M059J (cell line): ENCODE measurements around a stretch of chr16.

DNA sequence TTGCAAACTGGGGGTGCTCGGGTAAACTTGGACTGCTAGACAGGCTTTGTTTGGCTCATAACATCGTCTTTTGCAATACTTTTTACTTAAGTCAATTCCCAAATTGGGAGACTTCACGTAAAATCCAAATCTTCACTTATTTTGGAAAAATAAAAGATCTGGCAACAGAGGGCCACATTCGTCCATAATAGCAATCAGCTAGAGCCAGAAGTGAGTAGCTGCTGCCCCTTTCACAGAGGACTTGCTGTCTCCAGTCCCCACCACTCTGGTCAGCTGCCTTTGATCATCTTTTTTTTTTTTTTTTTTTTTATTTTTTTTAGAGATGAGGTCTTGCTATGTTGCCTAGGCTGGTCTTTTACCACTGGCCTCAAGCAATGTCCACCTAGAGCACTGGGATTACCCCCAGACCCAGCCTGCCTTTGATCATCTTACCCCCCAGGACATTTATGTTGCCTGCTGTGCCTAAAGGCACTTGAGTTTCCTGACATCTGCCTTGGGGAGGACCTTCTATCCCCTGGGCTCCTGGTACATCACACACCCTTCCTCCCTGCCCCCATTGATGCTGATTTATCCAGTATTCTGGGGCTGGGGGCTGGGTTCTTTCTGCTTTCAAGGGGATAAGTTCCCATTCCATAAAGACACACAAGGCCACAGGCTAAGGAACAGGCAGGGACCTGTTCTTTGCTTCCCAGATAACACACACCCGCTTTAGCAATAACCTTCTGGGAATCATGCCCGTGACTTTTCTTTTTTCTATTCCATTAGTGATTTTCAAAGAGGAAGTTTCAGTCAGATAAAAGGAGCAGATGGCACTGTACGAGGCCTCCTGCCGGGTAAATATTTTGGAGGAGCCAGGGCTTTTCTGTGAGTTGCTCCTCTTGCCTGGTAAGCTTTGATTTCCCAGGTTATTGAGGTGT is 30.4 kb downstream of the CHD9 start:
- RAMPAGE, long total RNA: no peak

GRCh38 chr16:53134671-53135877 is 80.3 kb downstream of the CHD9 start:
- RAMPAGE, long total RNA: no peak

DNA sequence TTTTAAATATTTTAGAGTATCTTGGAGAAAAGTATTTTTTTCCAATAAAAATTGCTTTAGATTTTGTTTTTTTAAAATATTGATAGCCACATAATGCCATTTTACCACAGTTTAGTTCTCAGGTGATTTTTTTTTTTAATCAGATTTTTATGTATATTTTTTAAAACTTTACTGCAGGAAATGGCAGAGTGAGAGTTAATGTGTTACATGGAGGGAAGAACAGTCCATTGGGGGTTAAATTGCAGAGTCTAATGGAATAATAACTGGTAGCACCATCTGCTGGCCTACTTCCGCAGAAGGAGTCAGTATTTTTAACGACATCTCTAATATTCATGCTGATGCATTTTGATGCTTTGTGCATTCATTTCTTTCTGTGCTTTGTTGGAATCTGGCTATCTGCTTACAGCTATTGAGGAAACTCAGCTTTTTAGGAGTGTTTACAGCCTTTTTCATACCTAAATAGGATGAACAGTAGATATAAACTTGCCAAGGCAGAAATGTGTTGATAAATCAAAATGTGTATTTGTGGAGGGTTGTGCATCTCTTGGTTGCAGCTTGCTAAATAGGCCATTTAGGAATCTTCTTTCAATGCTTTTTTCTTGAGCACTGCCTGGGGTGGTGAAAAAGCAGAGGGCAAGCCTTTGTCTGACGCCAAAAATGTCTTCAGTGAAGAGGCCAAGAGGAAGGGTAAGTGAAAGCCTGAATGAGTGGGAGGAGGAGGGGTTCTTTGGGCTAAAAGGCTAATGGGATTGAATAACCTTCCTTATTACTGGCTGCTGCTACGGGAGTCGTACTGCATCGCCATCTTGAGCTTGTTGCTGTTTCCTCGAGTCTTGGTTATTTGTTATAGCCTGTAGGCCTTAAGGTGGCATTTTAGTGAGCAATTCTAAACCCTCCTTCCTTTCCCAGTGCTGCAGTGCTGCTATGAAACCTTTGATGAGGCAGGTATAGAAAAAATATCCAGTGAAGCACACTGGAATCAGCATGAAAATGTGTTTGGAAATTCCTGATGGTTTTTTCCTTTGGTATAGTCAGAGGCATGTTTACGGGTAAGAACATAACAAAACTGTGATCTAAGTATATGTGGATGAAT is 153.2 kb downstream of the CHD9 start:
- RAMPAGE, long total RNA: no peak

GRCh38 chr16:53219594-53220185 is 164.9 kb downstream of the CHD9 start:
- RAMPAGE, long total RNA: no peak

DNA sequence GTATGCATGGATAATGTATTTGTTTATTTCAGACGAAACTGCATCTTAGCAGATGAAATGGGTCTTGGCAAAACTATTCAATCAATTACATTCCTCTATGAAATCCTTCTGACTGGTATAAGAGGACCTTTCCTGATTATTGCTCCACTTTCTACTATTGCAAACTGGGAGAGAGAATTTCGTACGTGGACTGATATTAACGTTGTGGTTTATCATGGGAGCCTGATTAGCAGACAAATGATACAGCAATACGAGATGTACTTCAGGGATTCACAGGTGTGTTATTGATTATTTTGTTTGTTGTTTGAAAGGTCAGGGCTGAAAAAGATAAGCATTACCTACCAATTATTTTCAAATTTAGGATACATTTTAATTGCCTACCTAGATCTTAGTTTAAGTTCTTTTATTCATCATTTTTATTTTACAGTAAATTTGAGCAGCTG is 183.5 kb downstream of the CHD9 start:
- RAMPAGE, long total RNA: no peak

- RAMPAGE, long total RNA: no peak
Observed at GRCh38 chr16:53503403-53503913, 449 bp upstream of the AKTIP start.

- RAMPAGE, long total RNA: no peak
Observed at GRCh38 chr16:53949566-53950426, 245.8 kb downstream of the FTO start.

DNA sequence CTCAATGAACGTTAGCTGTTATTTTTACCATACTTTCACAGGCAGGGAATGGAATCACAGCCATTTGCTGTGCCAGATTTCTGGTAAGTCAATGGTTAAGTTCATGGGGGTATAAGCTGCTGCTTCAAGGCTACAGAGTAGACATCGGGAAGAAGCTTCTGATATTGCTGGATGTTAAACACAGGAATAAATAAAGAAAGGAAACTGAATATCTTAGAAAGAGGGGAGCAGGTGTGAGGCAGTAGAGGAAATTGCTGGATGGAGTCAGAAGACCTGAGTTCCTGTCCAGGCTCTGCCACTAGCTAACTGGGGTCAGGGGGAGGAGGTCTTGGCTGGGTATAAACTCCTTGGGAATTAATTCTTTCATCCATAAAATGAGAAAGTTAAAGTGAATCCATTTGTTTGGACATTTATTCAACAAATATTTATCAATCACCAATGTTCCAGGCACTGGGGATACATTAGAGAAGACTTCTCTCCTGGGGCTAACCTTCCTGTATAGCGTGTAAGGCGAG is 145.1 kb downstream of the IRX3 start:
- RAMPAGE, long total RNA: no peak

DNA sequence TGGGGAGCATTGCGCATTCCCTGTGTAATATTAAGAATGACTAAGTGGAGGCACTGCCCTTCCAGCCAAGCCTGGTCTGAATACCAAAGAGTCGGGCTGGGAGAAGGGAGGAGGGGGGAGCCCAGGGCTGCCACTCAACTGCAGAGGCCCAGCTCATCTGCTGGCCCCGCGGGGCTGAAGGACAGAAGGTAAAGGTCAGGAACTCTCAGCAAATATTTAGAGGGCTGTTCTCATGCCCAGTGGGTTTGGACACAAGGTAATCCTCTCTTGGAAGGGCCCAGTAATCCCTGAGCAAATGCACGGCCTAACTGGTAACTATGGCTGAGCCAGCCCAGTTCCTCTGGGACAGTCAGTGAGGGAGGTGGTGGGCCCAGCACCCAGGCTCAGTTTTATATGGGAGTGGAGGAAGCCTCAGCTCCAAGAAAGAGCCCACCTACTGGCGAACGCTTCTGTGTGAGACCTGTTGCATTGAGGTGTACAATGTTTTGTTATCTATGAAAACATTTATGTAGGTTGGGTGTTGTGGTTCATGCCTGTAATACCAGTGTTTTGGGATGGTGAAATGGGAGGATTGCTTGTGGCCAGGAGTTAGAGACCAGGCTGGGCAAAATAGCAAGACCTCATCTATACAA is 121.1 kb downstream of the IRX3 start:
- RAMPAGE, long total RNA: no peak

DNA sequence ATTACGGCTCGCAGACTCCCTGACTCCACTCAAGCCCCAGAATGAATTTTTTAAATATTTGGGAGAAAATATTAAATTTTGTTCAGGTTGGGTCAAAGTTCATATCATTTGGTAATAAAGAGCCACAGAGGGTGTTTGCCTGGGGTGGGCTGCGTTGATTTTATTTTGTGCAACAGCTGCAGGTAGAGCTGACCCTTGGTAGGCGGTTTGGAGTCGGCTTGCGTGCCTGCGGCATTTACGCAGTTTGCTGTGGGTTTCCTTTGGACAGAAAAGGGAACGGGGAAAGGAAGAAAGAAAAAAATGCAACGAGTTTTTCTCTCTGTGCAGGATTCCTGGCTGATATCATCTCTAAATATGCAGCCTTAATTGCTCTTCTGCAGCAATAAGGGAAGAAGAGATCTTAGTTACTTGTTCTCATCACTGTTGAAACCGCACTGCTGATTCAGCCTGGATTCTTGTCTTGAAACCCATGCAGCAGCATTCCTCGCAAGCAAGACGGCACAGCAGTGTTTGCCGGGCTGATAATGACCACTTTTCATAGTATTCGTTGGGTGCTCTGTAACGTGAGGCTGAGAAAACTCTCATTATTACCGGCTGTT is 114.6 kb downstream of the IRX3 start:
- RAMPAGE, long total RNA: no peak

GRCh38 chr16:54208255-54208725 is 78.3 kb downstream of the IRX3 start:
- RAMPAGE, long total RNA: no peak

GRCh38 chr16:54277850-54278908 is 8.4 kb downstream of the IRX3 start:
- RAMPAGE, long total RNA: no peak

DNA sequence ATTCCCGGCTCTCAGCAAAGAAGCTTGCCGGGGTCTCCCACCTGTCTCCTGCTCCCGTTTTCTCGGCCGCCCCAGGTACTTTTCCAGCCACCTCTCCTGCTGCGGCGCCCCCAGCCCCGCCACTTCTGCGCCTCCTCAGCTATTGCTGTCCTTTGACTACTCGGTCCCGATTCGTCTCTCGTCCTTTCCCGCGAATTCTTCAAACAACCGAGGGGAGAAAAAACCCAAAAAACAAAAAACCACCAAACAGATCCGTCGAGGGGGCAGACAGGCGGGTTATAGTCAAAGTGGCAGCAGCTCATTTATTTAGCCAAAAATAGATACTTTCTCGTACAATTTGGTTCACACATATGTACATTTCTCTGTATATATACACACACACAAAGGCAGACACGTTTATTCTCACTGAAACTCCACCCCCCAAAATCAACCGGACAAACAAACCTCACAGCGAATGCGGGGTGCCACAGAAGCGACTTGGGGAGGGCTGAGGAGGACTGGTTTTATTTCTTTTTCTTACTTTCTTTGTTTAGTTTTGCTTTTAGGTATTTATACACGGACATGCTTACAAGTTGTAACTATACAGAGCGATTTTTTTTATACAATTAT is 3.5 kb downstream of the IRX3 start:
- RAMPAGE, long total RNA: no peak

DNA sequence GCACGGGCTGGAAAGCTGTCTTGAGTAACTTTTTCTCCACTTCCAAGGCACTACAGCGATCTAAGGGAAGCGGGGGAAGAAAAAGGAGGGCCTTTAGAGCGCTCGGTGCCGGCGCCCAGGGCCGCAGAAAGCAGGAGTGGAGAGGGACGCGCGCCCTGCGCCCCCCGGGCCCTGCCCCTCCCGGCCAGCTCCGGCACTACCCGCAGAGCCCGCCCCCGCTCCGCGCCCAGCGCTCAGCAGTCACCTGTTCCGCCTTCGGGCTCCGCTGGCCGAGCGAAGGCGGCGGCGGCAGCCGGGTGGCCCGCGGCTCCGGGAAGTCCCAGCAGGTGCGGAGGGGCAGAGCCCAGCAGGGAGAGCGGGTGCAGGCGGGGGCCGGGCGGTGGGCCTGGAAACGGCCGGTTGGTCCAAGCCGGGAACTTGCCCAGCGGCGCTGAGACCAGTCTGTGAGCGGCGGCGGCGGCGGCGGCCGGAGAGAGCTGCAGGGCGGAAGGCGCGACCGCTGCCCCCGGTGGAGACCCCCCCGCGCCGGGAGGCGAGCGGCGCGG is 2.3 kb downstream of the IRX3 start:
- RAMPAGE, long total RNA: no peak

DNA sequence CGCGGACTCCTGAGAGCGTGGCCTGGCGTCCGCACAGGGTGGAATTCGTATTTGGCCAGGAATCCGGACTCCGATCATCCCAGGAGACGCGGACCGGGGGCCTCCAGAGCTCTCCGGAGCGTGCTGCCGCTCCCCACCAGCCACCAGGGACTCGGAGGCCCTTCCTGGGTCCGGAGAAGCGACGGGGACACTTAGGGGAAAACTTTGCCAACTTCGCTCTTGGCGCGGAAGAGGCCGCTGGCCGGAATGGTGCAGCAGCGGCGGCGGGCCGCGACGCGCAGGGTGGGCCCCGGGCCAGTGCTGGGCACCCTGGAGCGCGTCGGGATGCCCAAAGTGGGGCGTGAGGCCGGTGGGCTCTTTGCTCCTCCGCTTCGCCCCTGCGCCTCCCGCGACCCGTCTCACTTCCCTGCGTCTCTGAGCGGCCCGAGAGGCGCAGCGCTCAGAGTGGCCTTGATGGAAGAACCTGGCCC is 3.7 kb upstream of the IRX3 start:
- RAMPAGE, long total RNA: no peak

- RAMPAGE, long total RNA: no peak
Observed at GRCh38 chr16:54342158-54342836, 55.7 kb upstream of the IRX3 start.

DNA sequence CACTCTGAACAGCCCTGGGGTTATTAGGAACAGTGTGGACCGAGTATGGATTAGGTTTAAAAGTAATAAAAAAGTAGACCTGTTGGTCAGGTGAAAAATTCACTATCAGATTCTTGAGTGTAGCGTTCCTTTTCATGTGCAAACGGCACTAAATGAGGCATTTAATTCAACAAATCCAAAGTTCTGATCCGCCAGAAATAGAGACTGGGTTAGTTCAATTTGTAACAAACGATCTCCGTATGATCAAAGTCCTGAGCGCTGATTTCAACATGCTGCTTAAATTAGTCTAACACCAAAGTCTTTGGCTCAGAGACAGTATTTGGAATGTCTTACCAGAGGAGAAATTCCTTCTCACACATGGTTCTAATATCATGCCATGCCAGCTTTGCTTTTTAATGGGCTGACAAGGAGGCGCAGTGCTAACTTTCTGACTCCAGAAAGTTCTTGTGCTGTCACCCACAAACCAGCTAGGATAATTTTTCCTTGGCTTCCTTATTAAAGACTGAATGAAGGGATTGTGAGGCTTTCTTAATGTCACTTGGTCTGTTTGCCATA is 173.2 kb upstream of the IRX3 start:
- RAMPAGE, long total RNA: no peak

DNA sequence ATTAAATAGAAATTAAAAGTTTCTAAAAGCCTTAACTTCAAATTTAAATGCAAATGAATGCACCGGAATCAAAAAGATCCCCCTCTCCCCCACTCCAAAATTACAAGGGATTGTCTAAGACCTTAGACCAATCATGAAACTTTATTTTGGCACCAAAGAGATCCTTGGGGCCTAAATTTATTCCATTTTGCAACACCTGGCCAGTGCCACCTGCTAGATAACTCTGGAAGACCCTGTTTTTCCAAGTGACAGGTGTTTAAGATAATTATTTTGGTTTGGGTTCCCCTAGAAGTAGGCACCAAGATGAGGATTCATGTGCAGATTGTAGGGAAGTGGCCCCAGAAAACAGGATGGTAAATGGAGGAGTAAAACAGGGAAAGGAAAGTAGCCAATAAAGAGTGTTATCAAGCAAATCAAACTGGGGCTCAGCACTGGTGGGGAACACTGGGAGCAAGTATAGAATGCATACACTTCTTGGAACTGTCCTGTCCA is 215.9 kb upstream of the IRX5 start:
- RAMPAGE, long total RNA: no peak

DNA sequence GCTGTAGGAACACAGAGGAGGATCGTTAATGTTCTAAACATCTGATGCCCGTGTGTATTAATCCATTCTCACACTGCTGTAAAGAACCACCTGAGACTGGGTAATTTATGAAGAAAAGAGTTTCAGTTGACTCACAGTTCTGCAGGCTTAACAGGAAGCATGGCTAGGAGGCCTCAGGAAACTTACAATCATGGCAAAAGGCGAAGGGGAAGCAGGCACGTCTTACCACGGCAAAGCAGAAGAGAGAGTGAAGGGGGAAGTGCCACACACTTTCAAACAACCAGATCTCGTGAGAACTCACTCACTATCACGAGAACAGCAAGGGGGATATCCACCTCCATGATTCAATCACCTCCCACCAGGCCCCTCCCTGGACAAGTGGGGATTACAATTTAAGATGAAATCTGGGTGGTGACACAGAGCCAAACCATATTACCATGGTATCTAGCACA is 56.7 kb upstream of the IRX5 start:
- RAMPAGE, long total RNA: no peak

DNA sequence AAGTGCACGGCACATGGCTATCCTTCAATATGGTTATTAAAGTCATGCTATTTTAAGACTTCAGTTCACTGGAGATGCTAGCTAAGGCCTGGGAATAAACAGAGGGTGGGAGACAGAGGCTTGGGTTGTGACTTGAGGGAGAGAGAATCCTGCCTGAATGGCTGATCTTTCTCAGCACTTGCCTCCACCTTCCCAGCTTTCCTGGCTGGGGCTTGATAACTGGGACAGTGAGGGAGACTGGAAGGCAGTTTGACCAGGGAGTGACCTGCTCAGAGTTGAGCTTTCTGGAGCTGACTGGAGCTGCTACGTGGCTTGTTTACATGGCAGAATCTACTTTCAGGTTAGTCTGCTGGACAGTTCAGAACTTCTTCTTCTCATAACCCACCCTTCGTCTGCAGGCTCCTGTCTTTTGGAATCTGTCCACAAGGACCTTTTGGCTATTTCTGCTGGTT is 9.9 kb downstream of the IRX5 start:
- RAMPAGE, long total RNA: no peak